GM06990 (cell line): ENCODE results near the genes PLAC8 and MRPS18C.

DNA sequence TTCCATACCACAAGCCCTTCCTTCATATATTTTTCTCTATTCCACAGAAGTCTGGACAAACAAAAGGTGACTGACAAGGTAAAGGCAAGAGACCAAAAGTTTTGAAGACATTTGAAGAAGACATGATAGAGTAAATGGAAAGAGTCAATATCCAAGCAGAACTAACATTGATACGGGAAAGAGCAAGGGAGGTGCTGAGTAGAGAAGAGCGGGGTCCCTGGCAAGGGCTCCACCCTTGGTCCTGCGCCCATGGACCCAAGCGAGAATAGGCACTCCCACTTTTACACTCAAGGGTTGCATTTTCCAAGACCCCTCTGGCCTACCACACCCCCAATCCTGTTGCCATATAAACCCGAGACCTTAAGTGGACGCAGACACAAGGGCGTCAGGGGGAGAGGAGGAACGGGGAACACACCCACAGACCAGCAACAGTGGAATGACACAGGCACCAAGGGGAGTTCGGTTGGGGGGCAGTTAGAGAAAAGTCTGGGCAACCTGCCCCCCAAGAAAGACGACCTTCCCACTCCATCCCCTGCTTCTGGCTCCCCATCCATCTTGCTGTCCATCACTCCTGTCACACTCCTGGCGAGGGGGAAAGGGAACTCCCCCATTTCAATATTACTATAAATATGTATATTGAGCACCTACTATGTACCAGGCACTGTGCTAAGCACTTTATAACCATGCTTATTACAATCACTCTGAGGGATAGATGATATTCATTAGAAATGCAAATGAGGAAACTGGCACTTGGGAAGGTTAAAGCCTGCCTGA lies 51.8 kb downstream of the SCD5 start:
- RRBS = no CpG with 5 or more reads among the region's 11 CpGs

DNA sequence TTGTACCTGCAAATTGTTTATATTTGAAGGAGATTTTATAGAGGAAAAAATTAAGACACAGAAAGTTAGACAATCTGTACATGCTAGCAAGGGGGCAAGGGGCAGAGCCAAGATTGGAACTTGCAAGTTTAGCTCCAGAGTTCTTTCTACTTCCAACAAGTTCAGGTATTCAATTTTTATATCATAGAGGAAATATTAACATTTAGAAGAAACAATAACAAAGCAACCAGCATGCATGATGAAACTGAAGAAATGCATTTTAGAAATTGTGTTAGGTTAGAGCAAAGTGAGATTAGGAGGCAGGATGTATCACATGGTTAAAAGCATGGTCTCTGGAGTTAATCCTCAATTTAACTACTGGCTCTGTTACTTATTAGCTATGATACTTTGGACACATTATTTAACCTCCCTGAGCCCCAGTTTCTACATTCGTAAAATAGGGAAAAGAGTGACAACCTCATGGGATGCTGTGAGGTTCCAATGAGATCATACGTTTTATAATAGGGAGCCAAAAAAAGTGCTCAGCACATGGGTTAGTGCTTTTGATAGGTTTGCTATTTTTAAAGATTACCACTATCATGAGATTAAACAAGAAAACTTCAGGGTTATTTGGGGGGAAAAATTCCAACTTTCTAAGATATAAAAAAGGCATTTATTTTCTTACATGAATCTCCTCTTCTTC lies 4.9 kb downstream of the SEC31A start:
- RRBS = no CpG with 5 or more reads among the region's 2 CpGs

DNA sequence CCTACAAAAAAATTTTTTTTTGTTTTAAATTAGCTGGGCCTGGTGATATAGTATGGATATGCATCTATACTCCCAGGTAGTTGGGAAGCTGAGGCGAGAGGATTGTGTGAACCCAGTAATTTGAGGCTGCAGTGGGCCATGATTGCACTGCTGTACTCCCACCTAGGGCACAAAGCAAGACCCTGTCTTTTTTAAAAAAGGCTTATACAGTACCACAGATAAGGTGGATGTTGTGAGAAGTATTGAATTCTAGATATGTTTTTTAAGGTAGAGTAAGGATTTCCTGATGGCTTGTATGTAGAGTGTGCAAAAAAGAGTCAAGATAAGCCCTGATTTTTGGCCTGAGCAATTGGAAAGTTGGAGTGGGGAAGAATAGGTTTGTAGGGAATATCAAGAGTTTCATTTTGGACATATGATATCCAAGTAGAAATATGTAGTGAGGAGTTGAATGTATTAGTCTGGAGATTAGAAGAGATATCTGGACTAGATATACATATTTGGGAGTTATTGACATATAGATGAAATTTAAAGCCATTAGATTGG lies 16.3 kb downstream of the COPS4 start:
- RRBS = no CpG with 5 or more reads among the region's 1 CpG

DNA sequence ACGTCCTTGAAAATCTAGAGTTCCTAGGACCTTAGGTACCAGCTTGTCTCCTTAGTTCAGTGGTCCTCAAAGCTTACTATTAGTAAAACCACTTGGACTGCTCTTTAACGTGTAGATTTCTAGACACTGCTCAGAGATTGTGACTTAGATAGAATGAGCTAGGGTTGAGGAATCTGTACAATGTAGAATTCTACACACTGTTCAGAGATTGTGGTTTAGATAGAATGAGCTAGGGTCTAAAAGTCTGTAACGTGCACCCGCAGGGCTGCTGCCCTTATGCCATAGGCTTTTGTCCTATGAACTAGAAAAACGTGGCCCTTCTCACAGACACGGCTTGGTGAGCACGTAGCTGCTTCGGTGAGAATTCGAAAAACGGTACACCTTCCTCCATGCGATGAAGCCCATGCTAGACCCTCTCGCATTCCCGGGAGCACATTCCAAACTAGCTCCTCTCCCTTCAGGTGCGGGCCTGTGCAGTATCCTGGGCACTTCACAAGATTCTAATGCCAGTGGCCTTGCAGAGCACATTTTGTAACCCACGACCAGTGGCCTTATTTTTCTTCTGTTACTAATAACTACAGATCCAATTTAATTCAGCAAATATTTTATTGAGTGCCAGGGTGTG lies 1.5 kb downstream of the PLAC8 start:
- RRBS = no CpG with 5 or more reads among the region's 15 CpGs

DNA sequence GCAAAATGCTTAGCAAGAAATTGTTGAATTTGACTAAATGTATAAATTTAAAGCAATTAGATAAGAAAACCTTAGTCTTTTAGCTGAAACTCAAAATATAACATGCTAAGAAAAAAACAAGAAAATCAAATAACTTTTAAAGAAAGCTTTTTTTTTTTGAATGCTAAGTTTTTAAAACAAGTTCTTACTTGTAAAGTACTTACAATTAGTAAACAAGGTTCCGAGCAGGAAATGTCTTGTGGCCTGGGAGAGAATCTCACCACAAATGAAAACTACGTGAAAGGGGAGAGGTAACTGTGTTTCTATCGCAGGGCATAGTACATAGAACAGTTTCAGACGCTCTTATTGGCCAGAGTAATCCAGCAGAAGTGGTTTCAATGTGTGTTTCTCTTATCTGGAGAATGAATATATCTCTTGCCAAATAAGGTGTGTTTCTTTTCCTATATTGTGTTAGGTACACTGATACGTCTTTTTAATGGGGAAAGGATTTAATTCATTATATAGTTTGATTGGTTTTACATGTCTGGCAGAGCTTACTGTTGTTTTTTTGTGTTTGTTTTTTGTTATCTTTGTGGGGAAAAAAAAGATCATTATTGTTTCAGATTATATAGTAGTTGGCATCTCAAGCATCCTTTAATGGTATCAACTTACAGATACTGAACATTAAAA lies at the start of gene PLAC8:
Gene PLAC8, minus strand, starts transcription at position 267 of the 669 bp plus-strand sequence.
- RRBS = no CpG with 5 or more reads among the region's 5 CpGs

DNA sequence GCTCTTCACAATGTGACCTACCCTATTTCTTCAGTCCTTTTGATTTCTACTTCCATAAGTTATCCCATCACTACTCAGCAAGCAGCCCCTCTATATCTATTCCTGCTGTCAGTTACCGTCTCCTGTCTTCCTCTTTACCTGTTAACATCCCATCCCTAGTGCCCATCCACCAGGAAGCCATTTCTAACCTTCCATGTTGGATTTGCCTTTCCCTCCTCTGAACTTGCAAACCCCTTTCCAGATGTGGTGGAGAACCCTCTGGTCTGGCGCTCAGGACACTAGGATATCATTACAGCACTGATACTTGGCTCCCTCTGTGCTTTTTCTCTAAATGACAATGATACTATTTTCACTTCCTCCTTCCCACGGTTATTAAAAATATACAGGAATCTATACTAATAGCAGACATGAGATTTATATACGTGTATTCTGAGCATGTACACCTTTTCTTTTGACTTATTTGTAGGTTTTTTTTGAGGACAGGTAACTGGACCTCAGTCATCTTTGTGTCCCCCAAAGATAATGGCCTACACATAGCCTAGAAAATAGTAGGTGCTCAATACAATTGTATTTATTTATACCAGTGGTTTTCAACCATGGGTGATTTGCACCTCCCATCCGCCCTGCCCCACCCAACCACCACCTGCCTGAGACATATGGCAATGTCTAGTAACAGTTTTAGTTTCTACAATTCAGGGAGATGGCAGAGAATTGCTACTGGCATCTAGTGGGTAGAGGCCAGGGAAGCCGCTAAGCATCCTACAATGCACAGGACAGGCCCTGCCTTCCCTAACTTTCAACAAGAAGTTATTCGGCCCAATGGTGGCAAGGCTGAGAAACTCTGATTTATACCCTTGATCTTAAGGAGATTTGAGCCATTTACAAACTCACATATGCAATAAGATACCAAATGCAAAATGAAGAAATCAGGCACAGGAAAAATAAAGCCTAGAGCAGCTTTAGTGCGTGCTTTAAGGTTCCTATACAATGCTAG lies 60.5 kb upstream of the PLAC8 start:
- RRBS = no CpG with 5 or more reads among the region's 8 CpGs

- RRBS = no CpG with 5 or more reads among the region's 8 CpGs
Measured at GRCh38 chr4:83454579-83455078, 994 bp downstream of the HELQ start.

- RRBS = 5% methylated on average over 7 of the region's 37 CpGs
Measured at GRCh38 chr4:83455695-83456308, at the start of gene MRPS18C. Gene MRPS18C (plus strand): TSS chr4:83456058.

- RRBS = no CpG with 5 or more reads among the region's 3 CpGs
Measured at GRCh38 chr4:83538297-83539263, 2.7 kb downstream of the GPAT3 start.

GRCh38 chr4:84052535-84052734 lies 446.7 kb downstream of the NKX6-1 start:
- RRBS = no CpG with 5 or more reads among the region's 1 CpG

DNA sequence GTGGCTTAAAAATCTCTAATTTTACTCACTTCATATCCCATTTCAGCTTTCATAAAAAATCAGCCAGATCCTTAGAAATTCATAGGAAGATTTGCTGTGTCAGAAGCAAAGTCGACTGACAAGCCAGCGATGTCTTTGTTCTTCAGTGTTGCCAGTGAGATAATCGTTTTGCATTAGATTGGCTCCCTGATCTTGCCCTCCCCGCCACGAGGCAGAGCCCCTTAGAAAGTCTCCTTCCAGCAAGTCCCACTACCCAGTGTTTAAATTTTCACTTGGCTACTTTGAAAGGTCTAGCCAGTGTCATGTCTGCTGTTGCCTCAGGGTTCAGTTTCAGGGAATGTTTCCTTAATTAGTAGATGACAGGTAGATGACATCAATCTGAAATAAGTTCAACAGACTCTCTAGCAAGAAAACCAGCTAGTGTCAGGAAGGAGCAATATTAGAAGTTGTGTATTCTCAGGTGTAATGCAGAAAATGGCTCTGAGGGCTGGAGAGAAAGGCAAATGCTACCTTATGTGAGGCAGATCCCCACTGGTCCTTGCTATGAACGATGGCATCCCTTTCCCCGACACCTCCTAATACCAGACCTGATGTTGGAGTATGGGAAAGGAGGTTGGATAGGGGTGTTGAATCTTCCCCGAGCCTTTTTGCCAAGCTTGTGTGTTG lies 411.4 kb downstream of the NKX6-1 start:
- RRBS = no CpG with 5 or more reads among the region's 8 CpGs

DNA sequence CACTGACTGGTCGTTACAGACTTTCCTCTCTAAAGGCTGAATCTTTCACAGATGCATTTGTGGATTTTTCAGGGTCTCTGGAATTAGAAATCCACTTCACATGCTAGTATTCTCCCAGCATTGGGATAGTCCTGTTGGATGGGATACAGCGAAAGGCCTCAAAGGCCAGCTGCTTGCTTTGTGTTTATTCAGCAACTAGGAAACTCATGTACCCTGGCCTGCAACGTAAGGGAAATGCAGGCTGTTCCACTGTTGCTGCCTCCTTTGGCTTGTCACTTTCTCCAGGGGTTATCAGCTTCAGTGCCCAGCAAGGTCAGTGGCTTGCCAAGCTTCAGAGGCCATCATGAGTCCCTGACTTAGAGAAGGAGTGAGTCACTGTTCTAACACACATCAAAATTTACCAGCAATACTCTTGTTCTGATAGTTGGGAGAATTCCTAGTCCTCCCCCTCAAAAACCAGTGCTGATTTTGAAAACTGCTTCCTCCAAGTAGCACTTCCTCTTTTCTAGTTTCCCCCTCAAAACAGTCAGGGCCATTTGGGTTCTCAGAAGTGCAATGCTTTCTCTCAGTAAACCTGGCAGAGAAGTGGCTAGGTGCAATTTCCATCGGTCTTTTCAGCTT lies 250.7 kb downstream of the ARHGAP24 start:
- RRBS = no CpG with 5 or more reads among the region's 4 CpGs

GRCh38 chr4:85842437-85842977 lies 367.6 kb downstream of the ARHGAP24 start:
- RRBS = no CpG with 5 or more reads among the region's 8 CpGs

DNA sequence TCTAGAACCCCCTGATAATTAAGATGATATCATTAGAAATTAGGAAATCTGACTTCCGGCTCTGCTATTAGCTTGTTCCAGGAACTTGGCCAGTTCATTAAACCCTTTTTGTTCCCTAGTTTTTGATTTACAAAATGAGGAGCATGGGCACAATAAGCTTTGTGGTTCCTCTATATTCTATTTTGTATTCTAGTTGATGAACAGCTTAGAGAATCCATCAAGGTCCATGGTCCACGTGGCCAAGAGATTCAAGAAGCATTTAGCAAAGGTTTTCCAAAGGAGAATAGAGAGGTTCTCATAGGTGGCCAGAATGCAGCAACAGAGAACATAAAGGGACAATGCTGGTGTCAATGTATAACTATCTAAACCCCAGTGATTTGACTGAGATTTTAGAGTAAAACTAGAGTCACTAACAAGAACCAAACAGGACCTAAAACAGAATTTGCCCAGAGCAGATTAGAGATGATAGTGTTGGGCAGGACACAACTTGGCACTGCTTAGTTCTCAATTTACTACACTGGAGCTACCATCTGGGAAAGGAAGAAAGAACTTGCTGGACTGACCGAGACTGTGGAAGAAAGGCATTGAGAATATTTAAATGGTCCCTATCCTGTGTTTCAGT lies 407.6 kb downstream of the ARHGAP24 start:
- RRBS = no CpG with 5 or more reads among the region's 3 CpGs

DNA sequence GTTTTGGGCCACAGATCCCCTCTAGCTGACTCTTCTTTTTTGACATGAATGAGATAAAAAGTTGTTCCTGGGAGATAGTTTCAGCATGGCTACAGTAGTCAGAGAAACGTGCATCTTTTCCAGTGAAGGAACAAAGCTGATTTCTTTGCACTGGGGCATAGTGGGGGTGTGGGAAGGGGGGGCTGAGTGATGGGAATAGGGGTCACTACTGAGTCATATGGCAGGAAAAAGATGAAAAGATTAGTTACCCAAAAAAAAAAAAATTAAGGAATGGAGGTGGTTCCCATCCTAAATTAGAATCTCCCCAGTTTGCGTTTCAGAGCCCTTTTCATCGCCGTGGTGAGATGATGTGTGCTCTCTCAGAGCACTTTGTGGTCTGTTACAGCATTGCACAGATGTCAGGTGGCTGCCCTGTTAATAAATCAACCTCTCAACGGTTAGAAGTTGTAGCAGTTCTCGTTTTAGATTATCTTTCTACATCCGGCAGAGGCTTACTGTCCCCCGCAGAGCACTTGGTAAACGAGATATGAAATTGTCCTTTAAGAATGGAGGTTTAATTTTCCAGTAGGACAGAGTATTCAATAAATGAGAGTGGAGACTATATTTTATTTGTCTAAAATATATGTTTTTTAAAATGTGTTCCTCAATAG lies 26.7 kb downstream of the AFF1 start:
- RRBS = no CpG with 5 or more reads among the region's 9 CpGs

DNA sequence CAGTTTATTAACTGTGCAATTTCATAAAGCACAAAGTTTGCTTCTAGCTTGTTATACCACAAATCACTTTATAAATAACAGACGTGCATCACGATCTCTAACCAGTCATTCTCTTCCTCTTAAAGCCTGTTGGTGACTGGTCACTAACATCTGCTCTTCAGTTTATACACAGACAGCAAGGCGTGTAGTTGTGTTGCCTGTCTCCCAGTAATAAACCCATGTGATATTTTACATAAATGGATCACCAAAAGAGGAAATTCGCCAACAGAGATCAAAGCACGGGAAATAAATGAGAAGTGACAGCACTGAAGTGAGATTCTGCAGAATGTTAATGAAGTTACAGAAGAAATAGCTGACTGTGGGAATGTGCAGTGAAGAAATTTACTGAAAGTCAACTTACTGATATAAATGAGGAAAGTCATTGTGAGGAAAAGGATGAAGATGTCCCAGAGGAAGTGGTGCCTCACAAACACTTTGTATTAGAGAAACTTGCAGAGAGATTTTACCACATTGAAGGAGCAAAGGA lies 47.0 kb downstream of the AFF1 start:
- RRBS = no CpG with 5 or more reads among the region's 5 CpGs

DNA sequence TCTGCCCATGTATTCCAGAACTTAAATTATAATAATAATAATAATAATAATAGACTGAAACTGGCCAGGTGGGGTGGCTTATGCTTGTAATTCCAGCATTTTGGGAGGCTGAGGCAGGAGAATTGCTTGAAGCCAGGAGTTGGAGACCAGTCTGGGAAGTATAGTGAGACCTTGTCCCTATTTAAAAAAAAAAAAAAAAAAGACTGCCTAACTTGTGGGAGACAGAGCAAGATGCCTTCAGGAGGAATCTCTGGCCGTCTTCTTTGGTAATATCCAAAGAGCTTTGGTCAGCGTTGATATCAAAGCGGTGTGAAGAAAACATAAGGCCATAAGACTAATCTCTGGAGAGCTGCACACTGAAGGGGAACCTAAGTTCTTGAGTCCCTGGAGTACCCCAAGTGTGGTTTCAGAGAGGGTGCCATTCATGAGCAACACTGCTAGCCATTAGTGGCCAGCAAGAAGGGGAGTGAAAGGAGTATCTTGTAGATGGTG lies 55.4 kb downstream of the AFF1 start:
- RRBS = no CpG with 5 or more reads among the region's 3 CpGs

- RRBS = 0% methylated on average over 2 of the region's 15 CpGs
Measured at GRCh38 chr4:87007342-87007663, 72.5 kb downstream of the AFF1 start.

- RRBS = no CpG with 5 or more reads among the region's 7 CpGs
Measured at GRCh38 chr4:87012681-87013276, 78.0 kb downstream of the AFF1 start.